Left common carotid artery plus branches (tissue), 1 donor: ENCODE measurements around a stretch of chr16.

- PRO-cap, result no peak
These were observed 1.2 kb downstream of the TERF2IP start for GRCh38 chr16:75648833-75649195.

- PRO-cap, result no peak
These were observed 9.5 kb downstream of the TERF2IP start for GRCh38 chr16:75656938-75657638.

DNA sequence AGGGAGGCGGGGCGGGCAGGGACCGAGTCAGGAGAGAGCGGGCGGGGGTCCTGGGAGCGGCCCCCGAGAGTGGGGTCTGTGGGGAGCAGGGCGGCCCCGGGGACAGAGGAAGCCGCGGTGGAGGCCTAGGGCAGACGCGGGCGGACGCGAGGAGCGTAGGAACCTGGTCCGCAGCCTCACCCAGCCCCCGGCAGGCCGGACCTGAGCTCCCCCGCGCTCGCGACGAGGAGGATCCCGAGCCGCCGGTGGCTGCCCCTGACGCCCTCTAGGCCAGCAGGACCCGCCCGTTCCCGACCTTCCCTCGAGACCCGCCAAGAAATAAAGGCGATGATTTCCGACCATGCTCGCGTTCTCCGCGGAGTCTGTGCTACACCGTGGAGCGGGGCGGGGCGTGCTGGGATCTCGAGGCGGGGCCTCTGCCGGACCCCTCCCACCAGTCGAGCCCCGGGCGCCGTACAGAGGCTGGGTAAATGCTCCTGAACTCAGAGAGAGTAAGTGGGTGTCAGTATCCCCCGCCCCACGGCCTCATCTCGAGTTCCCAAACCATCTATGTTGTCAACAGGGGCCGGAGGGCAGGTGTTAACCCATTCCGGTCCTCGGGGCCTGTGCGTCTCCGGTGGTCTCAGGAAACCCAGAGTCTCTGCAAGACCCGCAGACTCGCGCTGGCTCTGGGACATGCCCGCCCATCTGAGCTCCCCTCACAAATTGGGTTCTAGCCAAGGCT is 13.6 kb downstream of the SYCE1L start:
- PRO-cap, result no peak

- PRO-cap, result no peak
These were observed 71.5 kb downstream of the VAT1L start for GRCh38 chr16:77859926-77860155.

GRCh38 chr16:78002730-78003087 is 19.6 kb upstream of the CLEC3A start:
- PRO-cap, result unidirectional peak, minus-strand start at chr16:78003017

GRCh38 chr16:78461110-78461831 is 361.8 kb downstream of the WWOX start:
- PRO-cap, result no peak

DNA sequence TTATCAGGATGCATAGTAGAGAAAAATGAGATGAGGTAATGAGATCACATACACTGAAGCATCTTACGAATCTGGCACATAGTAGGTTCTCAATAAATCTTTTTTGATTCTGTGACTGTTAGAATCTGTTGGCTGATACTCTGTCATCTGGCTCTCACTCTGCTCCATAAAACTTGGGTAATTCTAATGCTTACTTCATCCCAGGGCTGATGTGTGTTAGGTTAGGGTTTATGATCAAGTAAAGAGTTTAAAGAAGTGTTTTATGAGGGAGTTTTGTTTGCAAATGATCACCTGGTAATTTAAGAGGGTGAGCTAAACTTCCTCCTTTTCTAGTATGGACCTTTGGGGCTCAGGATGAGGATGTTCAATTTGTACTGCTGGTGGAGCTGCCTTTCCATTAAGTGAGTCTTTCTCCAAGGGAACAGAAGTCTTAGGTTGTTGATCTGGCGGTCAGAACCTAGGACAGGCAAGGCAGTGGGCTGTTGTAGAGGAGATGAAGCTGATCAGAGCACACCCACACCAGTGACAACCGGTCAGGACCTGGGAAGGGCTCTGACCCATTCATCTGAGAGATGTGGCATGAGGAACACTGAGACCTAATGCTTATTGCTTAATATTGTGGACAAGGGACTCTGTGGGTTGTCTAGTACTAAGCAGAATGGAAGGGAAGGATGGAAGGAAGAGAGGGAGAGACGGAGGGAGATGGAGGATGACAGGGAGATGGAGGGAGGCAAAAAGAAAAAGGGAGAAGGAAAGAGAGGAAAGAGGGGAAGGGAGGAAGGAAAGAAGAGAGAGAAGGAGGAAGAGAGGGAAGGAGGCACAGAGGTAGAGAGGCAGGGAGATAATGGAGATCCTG is 364.3 kb downstream of the WWOX start:
- PRO-cap, result no peak

GRCh38 chr16:78666206-78667159 is 567.0 kb downstream of the WWOX start:
- PRO-cap, result no peak

DNA sequence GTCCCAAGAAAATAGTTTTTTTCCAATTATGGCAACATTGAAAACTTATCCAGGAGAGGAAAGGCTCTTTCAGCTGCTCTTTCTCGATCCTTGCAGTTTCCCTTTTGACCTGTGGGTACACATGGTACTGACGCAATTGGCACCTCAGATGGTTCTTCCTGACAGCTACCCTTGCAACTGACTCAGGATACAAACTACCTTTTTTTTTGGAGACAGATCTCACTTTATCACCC is 607.1 kb downstream of the WWOX start:
- PRO-cap, result no peak

DNA sequence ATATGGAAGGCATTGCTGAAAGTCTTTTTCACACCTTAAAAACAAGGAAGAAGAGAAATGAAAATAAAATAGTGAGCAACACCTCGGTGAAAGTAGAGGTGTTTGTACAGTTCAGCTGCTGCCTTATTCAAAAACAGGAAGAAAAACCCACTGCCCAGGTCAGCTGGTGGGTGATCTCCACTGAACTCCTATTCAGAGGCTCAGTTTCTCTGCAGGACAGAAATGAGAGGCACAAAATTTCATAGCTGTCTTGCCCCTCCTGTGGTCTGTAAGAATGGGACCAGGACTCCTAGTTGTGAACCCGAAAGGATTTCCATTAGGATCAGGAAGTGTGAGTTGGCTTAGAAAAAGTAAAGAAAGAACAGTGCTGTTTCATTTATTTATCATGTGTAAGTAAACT is 650.6 kb downstream of the WWOX start:
- PRO-cap, result no peak

- PRO-cap, result no peak
These were observed 328.2 kb downstream of the MAF start for GRCh38 chr16:79272288-79272794.

GRCh38 chr16:79469908-79470521 is 130.5 kb downstream of the MAF start:
- PRO-cap, result no peak

- PRO-cap, result no peak
These were observed 92.2 kb downstream of the MAF start for GRCh38 chr16:79508363-79508673.

DNA sequence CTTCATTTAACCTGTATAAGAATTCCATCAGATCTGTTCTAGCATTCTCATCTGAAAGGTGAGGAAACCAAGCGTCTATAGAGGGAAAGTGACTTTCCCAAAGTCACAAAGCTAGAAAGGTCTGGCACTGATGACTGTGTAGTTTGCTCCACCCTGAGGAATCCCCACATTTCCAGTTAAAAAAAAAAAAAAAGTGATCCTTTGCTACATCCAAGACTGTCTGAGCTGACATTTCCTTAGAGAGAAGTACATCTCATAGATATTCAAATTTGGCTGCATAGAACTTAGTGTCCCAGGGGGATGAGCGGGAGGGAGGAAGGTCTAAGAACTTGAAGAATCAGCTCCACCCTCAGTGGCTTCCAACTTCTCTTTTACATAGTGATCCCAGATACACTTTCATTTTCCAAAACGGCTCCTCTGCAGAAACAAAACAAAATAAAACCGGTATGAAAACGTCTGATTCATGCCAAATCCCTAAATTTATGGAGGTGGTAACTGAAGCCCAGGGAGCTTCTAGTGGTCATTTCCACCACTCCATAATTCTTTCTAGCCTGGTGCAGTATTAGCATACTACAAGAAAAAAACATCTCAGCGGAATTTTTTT is 29.5 kb downstream of the MAF start:
- PRO-cap, result no peak

DNA sequence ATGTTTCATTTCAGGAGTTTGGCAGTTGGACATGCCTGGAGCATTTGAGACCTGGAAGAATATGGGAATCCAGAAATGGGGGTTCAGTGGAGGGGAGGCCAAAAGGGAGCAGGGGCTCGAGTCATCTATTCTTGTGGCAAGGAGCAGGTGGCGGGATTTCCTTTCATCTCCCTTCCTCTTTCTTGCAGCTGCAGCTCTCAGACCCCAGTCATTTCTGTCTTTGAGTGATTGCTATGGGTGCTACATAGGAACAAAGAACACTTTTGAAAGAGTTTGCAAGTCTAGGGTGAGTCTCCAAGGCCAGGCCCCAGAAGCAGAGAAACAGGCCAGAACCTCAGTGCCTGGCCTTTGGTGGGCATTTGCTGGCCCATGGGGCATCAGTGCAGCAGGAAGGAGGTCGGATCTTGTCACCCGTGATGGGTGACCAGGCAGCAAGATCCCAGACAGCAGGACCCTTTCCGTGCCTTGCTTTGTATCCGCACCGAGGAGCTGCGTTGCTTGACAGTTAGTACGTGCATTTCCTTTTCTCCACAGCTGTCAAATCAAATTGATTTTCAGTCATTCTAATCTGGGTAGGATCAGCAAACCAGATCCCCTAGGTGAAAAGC is 244.5 kb upstream of the MAF start:
- PRO-cap, result no peak

GRCh38 chr16:79930909-79931118 is 330.3 kb upstream of the MAF start:
- PRO-cap, result no peak

GRCh38 chr16:80026895-80027707 is 426.6 kb upstream of the MAF start:
- PRO-cap, result no peak

DNA sequence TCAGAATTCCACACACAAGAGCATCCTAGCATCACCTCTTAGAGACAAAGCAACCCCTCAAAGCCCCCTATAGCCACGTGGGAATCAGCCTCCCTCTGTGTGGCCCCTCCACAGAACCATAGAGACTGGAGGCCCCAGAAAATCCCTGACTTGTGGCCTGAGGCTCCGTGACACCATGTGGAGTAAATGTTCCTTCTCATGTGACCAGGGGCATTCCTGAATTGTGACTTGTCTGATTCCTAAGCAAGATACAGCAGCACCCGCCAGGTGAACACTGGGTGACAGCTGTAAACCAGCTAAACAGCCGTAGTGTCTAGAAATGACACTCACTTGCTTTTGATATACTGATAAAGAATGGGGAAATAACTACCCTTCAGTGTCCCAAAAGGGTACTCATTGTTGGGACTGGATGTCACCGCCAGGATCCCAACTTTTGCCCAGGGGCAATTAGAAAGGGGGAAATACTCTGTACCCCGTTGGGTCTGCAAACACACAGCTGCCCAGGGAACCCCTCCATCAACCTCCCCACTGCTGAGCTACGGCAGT is 79.1 kb downstream of the DYNLRB2 start:
- PRO-cap, result no peak

- PRO-cap, result no peak
These were observed 4.8 kb downstream of the ATMIN start for GRCh38 chr16:81040271-81041047.

DNA sequence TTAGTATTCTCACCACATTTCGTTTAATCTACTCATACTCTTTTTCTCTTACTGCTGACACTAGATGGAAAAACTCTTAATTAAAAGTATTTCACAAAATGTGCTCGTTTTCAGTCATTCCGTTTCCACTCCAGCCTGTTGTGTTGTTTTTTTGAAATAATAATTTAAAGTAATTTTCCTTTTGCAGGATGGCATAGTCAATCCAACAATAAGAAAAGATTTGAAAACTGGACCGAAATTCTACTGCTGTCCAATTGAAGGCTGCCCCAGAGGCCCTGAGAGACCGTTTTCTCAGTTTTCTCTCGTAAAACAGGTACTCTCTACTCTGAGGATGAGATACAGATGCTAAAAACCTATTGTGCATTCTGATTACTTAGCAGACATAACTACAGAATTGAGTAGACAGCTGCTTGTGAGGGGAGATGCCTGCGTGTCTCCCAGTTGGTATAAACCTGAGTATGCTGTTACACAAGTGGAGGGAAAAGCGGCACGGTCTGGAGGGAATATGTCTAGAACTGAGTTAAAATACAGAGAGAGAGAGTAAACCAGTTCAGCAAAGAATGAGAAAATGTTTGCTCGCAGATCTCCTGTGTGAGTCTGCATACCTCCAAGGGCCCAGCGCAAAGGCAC is 5.6 kb downstream of the ATMIN start:
- PRO-cap, result no peak